Cardiac septum (tissue), 1 donor: ENCODE measurements around the gene RAD50.

DNA sequence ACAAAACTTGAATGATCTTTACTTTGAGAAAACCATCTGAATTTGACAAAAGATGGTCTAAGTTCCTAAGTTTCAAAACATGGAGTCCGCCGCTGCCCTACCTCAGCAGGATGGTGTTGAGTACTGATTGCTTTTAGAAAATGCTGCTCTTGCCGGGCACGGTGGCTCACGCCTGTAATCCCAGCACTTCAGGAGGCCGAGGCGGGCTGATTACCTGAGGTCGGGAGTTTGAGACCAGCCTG is 42.5 kb downstream of the SLC22A5 start:
- PRO-cap: no peak

- PRO-cap: no peak
Observed at GRCh38 chr5:132412527-132413002, 43.1 kb downstream of the SLC22A5 start.

DNA sequence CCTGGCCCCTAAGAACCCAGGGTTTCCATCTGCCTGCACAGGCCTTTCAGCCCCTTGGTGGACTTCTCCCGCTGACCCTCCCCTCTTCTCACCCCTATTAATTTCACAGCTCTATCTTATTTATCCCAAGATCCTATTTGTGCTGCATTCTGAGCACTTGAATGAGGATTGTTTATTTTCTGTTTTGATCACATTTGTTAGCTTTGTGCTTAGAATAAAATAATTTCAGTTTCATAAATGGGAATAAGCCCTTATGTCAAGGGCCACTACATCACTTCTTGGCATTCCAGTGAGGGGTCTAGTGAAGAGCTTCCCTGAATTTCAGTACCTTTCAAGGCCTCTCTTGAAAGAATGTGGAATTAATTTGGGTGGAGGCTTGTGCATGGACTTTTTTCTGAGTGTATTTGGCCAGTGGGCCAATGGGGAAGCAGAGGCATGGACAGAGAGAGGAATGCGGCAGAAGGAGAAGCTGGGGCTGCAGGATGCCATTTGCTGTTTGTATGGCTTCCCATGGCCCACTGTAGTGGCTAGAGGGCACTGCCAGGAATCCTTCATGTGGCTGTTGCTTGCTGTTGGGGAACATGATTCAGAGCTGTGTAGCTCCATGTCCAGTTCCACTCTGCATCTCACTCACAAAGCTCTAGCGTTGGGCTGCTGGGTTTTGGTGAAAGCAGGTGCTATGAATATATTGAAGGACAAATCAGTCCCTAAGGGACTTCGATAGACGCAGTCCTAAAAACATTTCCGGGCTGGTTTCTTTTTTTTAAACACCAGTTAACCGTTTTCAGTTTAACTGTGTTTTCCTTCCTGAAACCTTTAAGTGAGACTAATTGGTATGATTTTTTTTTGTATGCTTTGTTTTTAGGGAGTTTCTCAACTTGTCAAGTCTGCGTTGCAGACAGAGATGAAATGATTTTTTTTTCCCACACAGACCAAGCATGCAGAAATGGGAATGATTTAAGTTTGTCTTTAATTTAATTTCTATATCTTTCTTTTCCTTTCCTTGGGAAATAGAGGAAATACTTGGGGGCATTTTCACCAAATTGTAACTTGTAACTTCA is 51.2 kb downstream of the SLC22A5 start:
- PRO-cap: unidirectional peak, minus-strand start at position 634 of the sequence

DNA sequence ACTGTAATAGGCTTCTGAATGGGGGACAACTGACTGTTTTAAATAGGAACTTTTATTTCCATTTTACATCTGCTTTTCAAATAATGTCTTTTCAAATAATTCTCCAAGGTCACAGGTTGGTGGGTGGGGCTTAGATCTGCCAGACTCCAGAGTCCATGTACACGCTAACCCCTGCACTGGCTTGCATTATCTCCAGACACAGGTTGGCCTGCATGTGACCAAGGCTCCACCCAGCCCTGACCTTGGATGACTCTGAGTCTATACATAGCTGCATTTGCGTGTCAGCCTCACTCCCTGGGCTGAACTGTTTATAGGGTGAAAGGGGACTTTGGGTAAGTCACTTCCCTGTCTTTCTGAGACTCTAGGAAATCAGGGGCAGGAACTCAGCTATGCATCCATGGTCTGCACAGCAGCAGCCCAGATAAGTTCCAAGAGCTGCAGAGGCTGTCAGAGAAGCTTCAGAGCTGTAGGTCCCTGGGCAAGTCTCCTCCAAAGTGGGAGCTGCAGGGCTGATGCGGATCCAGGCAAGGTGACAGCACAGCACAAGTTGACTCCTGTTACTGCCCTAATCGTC is 53.2 kb downstream of the SLC22A5 start:
- PRO-cap: unidirectional peak, plus-strand start at position 356 of the sequence

DNA sequence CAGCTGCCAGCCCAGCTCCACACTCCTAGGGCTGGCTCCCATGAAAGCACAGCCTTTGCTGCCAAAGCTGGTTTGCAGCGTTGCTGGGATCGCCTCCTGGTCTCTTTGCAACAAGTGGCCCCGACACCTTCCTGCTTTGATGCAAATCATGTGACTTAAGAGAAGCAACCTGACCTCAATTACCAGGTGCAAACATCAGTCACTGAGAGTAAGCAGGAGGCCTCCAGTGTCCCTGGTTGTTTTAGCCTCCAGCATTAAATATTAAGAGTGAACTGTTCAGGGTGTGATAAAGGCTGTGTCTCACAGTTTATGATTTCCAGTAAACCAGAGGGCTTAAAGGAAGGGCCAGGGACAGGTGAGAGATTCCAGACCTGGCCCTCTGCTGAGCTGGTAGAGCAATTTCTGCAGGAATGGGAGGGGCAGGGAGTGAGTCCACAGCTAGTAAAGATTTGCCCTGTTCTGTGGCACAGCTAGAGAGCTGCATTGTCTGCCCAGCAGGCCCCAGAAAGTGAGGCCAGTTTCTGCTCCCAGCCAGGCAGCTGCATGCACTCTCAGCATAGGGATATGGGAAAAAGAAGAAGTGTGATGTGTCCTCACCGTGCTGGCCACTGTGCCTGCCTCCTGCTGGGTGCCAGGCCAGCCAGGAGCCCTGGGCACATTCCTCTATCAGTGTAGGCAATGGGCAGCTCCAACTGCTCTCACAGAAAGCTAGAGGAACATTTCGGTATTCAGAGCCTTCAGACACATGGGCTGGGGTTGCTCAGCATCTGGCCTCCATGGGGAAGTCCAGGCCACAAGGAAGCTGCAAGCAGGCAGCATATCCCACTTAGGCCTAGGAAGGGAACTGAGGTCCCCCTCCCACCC is 58.1 kb downstream of the SLC22A5 start:
- PRO-cap: unidirectional peak, plus-strand start at position 205 of the sequence

DNA sequence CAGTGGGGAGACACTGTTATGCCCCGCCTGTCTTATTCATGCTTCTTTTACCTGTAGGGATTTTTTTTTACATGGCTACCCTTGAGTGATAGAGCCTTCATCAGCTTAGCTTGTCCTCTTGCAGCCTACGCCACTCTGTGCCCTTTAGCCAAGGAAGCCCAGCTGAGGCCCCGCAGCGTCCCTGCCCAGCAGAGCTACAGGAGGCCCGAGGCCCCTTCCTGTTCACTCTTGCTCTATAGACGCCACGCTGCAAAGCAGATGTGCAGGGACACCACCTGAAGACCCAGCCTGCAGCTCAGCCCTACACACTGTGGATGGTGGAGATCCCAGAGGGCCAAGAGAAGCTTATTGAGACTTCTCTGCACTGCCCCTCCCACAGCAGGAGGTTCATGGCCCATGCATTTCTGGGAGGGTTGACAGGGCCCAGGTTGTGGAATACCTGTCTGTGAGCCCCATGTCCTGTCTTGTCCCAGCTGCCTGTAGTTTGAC is 33.6 kb downstream of the IRF1 start:
- PRO-cap: no peak

DNA sequence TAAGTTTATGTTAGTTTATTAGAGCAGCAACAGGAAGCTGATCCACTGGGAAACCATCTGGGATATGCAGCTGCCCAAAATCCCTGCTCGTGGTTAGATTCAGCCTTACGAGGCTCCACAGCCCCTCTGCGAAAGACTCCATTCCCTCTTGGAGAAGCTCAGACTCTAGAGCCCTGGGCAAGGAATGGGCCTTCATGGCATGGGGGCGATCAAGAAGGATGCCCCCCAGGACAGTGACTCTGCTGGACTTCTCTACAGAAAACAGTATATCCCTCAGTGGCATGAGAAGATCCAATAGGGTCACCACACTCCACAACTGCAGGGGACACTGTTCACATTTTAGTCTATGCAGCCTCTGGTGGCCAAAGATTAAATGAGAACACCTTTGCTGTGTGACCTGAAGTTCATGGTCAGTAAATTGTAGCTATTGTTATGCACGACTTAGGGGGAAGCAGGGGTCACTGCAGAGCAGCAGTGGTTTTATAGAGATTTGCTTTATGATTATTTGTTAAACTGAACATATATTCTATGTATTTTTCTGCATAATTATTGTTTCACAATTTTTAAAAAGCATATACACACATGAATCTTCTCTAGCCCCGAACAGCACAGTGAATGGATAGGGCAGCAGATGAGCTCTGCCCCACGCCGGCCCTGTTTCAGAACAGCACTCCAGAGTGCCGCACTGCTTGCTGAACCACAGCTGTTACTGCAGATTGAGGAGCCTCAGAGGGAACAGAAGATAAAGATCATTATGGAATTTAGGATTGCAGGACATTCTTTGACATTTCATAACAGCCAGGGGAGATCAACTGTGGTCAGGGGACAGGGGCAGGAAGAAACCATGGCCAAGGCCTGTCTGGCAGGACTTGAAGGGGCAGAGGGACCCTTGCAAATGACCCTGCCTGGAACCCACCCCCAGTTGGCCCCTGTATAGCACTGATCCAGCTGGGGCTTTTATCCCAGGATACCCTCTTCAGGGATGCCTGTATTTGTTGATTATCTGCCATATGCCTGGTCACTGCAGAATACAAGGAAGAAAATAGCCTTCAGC is 20.8 kb downstream of the IRF1 start:
- PRO-cap: no peak

GRCh38 chr5:132495300-132496130 is 4.9 kb upstream of the IRF1 start:
- PRO-cap: unidirectional peak, plus-strand start at chr5:132495800

GRCh38 chr5:132496131-132496697 is 5.6 kb upstream of the IRF1 start:
- PRO-cap: bidirectional peak, plus-strand start at chr5:132496326, minus-strand start at chr5:132496297

GRCh38 chr5:132556716-132557526 is at the start of gene RAD50:
Gene RAD50 (plus strand): TSS chr5:132556977.
- PRO-cap: bidirectional peak, plus-strand start at chr5:132556981, minus-strand start at chr5:132556883

GRCh38 chr5:132562345-132563168 is 5.8 kb downstream of the RAD50 start:
- PRO-cap: no peak

- PRO-cap: no peak
Observed at GRCh38 chr5:132603756-132604298, 47.0 kb downstream of the RAD50 start.

- PRO-cap: no peak
Observed at GRCh38 chr5:132666169-132666976, 7.4 kb upstream of the IL4 start.

- PRO-cap: no peak
Observed at GRCh38 chr5:132687926-132688419, 14.2 kb downstream of the IL4 start.

- PRO-cap: no peak
Observed at GRCh38 chr5:132870689-132871331, 2.7 kb upstream of the LEAP2 start.

GRCh38 chr5:132934087-132935101 is 29.0 kb downstream of the AFF4 start:
- PRO-cap: no peak

GRCh38 chr5:132936873-132937328 is 26.5 kb downstream of the AFF4 start:
- PRO-cap: no peak

DNA sequence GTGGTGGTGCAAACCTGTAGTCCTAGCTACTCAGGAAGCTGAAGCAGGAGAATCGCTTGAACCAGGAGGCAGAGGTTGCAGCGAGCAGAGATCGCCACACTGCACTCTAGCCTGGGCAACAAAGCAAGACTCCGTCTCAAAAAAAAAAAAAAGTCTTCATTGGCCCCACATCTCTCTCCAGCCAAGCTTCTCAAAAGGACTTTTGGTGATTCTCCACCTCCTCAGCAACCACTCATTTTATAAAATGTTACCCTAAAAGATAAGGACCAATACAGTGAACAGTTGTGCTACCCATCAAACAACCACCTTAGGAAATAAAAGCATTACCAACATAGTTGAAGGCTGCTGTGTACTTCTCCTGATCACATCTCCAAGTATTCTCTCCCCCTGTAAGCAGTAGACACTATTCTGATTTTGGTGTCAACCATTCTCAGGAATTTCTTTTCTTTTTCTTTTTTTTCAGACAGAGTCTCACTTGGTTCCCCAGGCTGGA is 12.3 kb downstream of the AFF4 start:
- PRO-cap: no peak

GRCh38 chr5:132951855-132952095 is 11.7 kb downstream of the AFF4 start:
- PRO-cap: no peak

GRCh38 chr5:132971747-132972460 is 8.5 kb upstream of the AFF4 start:
- PRO-cap: no peak